Endometrial microvascular endothelial cells (primary cell): ENCODE results near the genes APOE, ZNF296, TRAPPC6A and EXOC3L2.

DNA sequence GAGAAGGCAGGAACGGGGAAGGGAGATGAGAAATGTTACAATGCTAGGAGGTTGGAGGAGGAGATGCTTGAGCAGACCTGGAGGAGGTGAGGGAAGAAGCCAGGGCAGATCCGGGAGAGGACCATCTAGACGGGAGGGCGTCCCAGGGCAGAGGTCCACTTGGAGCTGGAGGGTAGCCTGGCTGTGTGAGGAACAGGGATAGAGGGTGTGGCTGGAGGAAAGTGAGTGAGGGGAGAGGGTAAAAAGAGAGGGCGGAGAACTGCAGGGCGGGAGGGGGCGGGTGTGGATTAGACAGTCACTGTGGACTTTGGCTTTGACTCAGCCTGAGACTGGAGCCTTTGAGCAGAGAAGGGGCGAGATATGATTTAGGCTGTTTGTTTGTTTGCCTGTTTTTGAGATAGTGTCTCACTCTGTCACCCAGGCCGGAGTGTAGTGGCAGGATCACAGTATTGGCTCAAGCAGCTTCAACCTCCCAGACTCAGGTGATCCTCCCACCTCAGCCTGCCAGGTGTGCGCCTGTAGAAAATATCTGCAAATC is 16.6 kb upstream of the IGSF23 start:
- RAMPAGE, long total RNA: no peak

- RAMPAGE, long total RNA: no peak
Measured at GRCh38 chr19:44677048-44677587, 5.8 kb downstream of the CEACAM19 start.

GRCh38 chr19:44684861-44685450 is 13.7 kb downstream of the CEACAM19 start:
- RAMPAGE, long total RNA: no peak

- RAMPAGE, long total RNA: no peak
Measured at GRCh38 chr19:44741112-44742336, 7.0 kb upstream of the BCL3 start.

DNA sequence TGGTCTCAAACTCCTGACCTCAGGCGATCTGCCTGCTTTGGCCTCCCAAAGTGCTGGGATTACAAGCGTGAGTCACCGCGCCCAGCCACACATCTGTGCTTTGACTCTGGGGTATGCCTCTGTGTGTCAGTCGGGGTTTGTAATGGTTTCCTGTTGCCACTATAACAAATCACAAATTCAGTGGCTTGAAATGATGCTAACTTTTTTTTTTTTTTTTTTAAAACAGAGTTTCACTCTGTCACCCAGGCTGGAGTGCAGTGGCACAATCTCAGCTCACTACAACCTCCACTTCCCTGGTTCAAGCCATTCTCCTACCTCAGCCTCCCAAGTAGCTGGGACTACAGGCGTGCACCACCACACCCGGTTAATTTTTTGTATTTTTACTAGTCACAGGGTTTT is 12.5 kb downstream of the BCL3 start:
- RAMPAGE, long total RNA: no peak

- RAMPAGE, long total RNA: no peak
Measured at GRCh38 chr19:44814441-44815000, 5.6 kb downstream of the BCAM start.

GRCh38 chr19:44818579-44819292 is 9.8 kb downstream of the BCAM start:
- RAMPAGE, long total RNA: no peak

DNA sequence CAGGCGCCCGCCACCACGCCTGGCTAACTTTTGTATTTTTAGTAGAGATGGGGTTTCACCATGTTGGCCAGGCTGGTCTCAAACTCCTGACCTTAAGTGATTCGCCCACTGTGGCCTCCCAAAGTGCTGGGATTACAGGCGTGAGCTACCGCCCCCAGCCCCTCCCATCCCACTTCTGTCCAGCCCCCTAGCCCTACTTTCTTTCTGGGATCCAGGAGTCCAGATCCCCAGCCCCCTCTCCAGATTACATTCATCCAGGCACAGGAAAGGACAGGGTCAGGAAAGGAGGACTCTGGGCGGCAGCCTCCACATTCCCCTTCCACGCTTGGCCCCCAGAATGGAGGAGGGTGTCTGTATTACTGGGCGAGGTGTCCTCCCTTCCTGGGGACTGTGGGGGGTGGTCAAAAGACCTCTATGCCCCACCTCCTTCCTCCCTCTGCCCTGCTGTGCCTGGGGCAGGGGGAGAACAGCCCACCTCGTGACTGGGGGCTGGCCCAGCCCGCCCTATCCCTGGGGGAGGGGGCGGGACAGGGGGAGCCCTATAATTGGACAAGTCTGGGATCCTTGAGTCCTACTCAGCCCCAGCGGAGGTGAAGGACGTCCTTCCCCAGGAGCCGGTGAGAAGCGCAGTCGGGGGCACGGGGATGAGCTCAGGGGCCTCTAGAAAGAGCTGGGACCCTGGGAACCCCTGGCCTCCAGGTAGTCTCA is at the start of gene APOE:
Gene APOE, plus strand, starts transcription at position 572 of the 708 bp plus-strand sequence.
- RAMPAGE, long total RNA: no peak

GRCh38 chr19:44907519-44907970 is 1.9 kb downstream of the APOE start:
- RAMPAGE, long total RNA: no peak

- RAMPAGE, long total RNA: no peak
Measured at GRCh38 chr19:44925299-44925866, 11.0 kb downstream of the APOC1 start.

- RAMPAGE, long total RNA: no peak
Measured at GRCh38 chr19:44955478-44956021, 370 bp downstream of the CLPTM1 start.

DNA sequence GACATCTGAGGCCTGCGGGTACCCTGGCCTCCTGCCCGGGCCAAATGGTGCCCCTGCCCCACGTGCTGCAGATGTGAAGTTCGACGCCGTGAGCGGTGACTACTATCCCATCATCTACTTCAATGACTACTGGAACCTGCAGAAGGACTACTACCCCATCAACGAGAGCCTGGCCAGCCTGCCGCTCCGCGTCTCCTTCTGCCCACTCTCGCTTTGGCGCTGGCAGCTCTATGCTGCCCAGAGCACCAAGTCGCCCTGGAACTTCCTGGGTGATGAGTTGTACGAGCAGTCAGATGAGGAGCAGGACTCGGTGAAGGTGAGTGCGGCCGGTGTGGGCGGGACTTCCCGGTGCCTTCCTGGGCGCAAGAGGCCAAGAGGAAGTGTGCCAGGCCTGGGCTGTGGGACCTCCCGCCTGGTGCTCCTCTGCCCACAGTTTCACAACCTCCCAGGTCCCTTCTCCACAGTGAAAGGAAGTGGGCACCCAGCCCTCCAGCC is 14.1 kb upstream of the RELB start:
- RAMPAGE, long total RNA: no peak

GRCh38 chr19:45016916-45017495 is 15.7 kb downstream of the RELB start:
- RAMPAGE, long total RNA: no peak

DNA sequence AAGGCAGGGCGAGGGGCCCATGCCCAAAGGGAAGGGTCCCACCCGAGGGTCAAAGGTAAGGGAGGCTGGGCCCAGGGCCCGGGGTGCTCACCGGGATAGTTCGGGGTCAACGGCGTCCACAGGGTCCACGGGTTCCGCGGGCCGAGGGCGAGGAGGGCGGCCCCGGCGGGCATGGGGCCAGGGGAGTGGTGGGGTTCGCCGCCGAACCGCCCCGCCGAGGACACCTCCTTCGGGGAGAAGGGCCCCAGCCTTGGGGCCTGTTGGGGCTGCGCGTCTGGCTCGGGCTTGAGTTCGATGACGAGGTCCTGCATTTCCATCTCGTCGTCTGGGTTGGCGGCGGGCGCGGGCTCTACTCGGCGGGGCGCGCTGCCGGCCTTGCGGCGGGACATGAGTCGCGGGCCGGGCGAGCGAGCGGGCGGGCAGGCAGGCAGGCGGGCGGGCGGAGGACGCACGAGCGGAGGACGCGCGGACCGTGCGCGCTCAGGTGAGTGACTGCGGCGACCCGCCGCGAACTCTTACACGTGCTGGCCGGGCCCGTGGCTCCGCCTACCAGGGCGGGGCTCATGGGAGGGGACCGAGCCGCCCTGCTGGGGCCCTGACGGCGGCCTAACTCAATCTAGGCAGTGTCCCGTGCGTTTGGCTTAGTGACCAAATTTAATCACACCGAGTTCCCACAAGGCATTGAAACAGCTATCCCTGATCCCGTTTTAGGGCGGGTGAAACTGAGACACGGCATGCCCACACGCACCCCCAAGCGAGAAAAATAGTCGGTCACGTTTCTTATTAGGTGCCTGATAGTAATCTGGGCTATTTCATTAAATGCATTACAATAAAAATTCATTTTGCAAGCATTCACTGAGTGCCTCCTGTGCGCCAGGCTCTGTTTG is at the start of gene ZNF296:
Gene ZNF296, minus strand, starts transcription at position 494 of the 887 bp plus-strand sequence.
- RAMPAGE, long total RNA: no peak

DNA sequence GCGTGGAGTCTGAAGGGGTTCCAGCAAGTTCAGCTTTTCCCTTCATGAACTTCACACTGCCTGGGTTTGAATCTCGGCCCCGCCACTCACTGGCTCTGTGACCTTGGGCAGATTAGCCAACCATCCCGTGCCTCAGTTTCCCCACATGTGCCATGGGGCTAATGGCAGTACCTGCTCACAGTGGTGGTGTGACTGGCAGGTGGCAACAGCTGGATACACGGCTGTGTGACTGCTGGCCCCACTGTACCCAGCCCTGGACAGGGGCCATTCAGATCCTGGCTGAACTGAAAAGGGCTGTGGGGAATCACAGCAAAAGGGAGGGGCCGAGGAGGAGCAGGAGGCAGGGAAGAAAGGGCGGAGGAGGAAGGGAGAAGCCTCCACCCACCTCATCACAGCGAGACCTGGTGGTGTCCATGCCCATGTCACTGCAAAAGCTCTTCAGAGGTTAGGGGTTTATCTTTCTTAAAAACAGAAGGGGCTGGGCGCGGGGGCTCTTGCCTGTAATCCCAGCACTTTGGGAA is 7.4 kb downstream of the TRAPPC6A start:
- RAMPAGE, long total RNA: no peak

DNA sequence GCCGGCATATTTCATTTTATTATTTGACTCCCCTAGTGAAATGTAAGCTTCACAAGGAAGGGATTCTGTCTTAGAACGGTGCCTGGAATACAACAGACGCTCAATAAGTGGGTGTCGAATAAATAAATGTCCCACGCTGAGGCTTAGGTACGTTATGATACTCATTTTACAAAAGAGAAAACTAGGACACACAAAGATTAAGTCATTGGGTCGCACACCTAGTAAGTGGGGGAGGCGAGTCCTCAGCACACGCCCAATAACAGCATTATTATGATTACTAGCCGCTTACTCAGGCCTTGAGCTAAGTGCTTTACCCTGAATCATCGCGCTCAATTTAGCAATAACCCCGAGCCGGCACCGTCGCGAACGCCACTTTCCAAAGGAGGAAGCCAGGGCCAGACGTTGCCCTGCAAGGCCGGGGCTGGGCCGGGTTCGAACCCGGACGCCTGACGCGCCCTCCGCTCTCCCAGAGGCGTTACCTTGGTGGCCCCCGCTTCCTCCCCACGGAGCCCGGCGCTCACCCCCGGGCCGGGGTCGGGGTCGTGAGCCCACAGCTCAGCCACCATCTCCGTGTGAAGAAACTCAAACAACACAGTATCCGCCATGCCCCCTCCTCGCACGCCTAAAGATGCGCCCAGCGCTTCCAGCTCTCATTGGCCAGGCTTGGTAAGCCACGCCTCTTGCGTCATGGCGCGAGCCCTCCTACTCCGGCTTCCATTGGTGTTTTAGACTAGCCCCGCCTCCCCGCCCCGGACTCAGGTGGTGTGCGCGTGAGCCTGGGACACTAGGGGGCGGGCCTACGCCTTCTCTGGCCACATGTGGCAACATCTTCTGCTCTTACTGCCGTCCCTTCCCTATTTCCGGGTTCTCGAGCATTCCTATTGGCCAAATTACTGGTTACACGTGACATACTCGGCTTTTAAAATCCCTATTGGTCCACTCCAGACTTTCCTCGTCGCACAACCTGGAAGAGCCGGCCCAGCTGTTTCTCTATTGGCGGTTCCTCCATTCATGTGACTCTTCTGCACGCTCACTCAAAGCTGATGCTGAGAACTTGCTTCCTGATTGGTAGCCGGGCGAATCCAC is at the start of gene TRAPPC6A:
Gene TRAPPC6A, minus strand, starts transcription at position 624 of the 1,086 bp plus-strand sequence.
- RAMPAGE, long total RNA: no peak

GRCh38 chr19:45245079-45245761 is at the start of gene EXOC3L2:
TSS of gene EXOC3L2 (minus strand) at chr19:45245407.
- RAMPAGE, long total RNA: no peak

DNA sequence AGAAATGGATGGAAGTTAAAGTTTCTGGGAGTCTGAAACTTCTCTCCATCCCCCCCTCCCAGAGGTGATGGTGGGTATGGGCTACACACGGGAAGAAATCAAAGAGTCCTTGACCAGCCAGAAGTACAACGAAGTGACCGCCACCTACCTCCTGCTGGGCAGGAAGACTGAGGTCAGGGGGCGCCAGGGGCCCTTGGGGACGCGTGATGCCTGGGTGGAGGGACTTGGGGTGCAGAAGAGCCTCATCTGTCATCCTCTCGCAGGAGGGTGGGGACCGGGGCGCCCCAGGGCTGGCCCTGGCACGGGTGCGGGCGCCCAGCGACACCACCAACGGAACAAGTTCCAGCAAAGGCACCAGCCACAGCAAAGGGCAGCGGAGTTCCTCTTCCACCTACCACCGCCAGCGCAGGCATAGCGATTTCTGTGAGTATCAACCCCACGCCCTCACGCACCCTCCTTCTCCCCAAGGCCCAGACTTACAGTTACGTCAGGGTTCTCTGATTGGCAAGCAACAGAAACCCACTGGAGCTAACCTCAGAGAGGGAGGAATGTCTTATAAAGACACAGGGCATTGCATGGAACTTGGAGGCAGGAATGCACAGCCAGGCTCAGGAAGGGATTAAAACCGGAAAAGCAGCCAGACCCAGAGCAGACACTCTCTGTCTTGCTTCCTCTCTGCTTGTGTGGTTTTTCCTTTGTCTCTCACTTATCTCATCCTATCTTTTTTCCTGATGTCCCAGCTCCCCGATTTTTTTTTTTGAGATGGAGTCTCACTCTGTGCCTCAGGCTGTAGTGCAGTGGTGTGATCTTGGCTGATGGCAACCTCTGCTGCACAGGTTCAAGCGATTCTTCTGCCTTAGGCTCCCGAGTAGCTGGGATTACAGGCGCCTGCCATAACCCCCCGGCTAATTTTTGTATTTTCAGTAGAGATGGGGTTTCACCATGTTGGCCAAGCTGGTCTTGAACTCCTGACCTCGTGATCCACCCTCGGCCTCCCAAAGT is 29.5 kb downstream of the MARK4 start:
- RAMPAGE, long total RNA: no peak

DNA sequence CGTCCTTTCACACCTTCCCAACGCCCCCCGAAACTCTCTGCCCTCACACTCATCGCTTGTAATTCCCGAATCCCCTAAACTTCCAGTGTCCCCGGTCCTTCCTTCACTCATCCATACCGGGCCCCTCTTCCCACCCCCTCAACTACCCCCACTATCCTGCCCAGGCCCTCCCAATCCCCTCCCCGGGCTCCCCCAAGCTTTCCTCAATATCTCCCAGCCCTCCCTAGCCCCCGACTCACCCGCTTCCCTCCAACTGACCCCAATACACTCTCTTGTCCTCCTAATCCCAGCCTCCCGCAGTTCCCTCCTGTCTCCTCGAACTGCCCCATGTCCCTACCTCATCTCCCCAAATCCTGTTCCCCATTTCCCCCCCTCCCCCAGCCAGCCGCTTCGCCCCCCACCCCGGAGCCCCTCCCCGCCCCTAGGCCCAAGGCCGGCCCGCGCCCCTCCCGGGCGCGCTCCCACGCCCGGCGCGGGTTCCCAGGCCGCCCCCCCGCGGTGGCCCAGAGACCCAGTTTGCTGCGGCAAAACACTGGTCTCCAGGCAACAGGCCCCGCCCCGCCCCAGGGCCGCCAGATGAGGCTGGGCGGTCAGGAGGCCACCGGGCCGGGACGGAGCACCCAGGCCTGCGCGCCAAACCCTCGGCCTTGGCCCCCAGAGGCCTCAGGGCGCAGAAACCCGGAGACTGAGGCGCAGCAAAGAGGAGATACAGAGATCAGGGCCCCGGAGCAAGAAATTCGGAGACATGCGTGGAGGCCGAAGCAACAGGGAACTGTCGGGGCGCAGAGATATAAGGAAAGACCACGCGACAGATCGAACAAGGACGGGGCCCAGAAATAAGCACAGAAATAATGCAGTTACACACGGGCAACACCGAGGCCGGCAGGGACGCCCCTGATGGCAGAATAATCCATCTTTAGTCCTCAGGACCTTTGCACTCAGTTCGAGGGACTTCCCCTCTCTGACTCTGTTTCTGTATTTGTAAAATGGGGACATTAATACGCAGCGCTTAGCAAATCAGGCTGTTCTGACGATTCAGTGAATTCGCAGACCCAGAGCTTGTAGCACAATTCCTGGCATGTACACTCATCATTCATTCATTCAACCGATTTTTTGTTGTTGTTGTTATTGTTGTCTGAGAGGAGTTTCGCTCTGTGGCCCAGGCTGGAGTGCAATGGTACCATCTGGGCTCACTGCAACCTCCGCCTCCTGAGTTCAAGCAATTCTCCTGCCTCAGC is 20.6 kb upstream of the ERCC1 start:
- RAMPAGE, long total RNA: no peak

- RAMPAGE, long total RNA: no peak
Measured at GRCh38 chr19:45474241-45475056, 6.7 kb downstream of the FOSB start.